Airway epithelial cell (primary cell): ENCODE results near the gene GLI2.

DNA sequence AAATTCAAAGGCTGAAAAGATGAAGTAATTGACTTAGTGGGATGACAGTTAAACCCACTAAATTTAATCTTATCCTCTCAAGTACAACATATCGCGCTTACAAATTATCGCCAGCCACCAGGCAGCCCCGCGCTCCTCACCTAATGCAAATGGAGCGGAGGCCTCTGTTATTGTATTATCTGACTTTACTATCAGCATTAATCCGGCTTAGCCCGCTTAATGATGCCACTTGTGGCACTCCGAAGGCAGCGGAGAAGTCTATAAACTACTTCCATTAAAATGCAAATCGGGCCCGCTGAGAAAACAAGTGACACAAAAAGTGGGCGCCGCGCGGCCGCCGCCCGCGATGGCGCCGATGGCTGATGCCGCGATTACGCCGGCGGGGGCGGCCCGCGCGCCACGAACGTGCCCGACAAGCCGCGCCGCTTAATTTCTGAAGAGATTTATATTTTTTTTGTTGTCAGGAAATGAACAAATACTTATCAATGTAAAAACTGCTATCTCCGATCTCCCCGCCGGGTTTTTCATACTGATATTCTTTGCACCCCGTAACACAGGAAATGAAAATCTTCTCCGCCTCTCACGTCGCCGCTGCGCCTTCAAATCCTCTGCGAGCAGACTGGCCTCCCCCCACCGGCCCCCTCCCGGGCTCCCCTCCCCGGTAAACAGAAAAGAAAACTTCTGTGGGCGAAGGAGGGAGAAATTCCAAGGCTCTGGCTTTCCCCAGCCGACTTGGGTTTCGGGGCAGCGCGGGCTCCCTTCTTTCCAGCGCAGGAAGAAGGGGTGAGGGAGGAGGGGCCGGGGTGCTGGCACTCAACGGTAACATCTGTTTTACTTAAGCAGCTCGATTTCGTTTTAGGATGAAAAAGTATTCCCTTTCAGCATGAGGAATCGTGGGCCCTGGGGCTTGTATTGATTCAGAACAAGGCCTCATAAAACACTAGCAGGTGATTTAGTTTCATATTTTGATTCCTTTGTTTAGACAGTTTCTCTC is 221.9 kb downstream of the INSIG2 start:
- RAMPAGE, long total RNA = no peak

- RAMPAGE, long total RNA = no peak
Measured at GRCh38 chr2:118319084-118319718, 230.9 kb downstream of the INSIG2 start.

DNA sequence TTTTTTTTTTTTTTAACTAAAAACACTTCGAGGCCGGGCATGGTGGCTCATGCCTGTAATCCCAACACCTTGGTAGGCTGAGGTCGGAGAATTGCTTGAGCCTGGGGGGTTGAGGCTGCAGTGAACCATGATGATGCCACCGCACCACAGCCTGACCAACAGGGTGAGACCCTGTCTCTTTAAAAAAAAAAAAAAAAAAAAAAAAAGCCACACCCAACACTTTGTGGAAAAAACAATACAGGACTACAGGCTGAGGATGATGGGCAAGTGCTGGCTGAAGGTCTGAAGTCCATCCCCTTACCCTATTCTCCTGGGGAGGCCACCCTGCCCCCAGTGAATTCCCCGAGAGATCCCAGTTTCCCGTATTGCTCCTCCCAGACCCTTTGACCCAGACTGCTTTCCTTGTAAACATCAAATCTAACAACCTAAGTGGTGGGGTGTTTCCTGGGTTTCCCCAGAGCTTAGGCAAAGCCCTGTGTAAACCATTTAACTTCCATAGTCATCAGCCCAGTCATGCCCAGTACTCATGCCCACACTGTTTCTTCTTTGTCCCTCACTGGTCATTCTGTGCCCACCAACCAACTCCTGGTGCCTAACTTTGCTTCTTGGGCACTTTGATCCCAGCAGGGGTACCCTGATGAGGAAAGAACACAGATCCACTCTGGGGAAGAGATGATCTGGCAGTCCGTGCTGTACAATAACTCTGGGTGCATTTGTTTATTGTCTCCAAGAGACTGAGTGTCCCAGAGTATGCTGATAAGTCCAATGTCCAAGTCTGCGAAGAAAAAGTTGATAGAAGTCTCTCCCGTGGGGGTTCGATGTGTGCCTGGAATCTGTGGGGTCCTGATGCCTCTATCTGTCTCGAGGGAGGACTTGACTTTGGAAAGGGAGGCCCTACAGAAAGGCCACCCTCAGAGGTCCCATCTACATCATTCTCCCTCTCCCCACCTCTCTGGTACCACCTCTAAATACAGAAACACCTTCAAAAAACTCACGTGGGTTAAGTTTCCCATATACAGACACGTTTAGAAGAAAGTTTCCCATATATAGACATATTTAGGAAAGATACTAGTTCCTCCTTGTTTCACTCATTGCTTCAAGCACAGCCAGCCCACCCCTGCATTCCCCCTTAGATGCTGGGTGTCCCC is 5.7 kb upstream of the TMEM37 start:
- RAMPAGE, long total RNA = no peak

- RAMPAGE, long total RNA = no peak
Measured at GRCh38 chr2:119431963-119433191, 723 bp downstream of the TMEM37 start.

DNA sequence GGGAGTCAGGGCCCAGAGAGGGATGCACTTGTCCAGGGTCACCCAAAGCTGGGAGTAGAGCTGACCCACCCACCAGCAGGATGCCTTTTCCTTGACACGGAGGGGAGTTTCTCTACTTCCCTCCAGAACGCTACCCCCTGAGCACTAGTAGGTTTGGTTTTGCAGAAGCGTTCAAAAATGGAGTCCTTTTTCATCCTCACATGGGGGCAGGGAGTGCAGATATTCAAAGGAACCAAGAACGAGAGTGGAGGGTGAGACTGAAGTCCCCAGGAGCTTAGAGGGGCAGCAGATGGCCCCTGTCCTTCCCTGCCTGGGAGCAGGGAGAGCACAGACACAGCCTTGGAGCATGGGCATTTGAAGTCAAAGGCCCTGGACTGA is 7.3 kb downstream of the TMEM37 start:
- RAMPAGE, long total RNA = no peak

- RAMPAGE, long total RNA = no peak
Measured at GRCh38 chr2:119489533-119490062, 34.7 kb downstream of the SCTR start.

DNA sequence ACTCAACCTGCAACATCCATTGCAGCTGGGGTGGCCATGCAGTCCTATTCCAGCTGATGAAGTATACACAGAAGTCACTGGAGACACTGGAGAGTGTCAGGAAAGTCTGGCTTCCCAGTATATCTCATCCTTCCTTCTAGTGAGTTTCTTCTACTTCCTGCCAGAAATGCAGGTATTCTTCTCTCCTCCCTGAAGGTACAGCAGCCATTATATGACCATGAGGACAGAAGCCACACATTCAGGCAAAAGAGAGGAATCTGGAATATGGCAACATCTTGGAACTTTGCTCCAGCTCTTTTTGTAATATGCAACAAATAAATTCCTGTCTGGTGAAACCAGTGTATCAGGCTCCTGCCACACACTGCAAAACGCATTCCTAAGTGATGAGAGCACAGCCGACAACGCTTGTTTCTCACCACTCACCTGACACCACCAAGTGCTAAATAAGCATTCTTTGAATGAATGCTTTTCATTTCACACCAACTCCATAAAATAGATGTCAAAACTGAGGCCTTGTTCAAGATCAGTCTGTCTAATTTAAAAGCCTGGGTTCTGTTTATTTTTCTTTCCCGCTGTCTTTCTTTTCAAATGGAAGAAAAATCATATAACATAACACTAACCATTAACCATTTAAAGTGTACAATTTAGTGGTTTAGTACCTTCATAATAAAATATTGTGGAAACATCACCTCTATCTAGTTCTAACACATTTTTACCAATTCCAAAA is 32.2 kb downstream of the SCTR start:
- RAMPAGE, long total RNA = no peak

GRCh38 chr2:119699179-119699900 is 20.3 kb downstream of the TMEM177 start:
- RAMPAGE, long total RNA = no peak

GRCh38 chr2:119721473-119721988 is 38.2 kb upstream of the PTPN4 start:
- RAMPAGE, long total RNA = no peak

DNA sequence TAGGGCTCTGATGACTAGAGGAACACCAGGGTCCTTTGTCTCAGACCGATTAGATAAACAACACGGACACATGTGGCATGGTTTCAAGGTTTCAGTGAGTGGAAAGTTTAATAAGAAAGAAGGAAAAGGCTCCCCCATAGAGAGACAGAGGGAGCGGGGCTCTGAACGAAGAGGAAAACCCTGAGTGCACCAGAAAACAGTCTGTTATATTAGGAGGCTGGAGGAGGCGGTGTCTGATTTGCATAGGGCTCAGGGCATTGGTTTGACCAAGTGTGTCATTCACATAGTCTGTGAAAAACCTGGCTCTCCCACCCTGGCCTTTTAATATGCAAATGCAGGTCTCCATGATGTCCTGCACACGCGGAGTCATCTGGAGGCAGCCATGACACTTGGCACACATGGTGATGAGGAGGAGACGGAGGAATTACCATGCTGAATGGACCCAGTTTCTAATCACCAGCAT is 94.1 kb downstream of the PTPN4 start:
- RAMPAGE, long total RNA = no peak

DNA sequence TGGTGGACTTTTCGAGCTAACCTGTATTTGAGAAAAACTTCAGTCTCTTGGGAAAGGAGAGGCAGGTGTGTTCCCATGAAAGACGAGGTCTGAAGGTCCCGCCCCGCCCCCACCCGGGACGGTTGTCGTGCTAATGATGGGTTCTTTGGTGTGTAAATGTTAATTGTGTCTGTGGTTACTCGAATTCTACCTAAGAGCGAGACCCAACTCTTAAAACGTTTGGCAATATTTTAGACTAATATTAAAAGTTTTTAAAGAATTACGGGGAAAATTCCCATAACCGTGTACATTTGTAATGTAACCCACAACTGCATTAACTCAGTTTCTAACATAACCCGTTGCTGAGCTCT is 715 bp downstream of the EPB41L5 start:
- RAMPAGE, long total RNA = no peak

GRCh38 chr2:120535995-120536439 is 190.1 kb downstream of the INHBB start:
- RAMPAGE, long total RNA = no peak

GRCh38 chr2:120596837-120597462 is 138.7 kb upstream of the GLI2 start:
- RAMPAGE, long total RNA = no peak

DNA sequence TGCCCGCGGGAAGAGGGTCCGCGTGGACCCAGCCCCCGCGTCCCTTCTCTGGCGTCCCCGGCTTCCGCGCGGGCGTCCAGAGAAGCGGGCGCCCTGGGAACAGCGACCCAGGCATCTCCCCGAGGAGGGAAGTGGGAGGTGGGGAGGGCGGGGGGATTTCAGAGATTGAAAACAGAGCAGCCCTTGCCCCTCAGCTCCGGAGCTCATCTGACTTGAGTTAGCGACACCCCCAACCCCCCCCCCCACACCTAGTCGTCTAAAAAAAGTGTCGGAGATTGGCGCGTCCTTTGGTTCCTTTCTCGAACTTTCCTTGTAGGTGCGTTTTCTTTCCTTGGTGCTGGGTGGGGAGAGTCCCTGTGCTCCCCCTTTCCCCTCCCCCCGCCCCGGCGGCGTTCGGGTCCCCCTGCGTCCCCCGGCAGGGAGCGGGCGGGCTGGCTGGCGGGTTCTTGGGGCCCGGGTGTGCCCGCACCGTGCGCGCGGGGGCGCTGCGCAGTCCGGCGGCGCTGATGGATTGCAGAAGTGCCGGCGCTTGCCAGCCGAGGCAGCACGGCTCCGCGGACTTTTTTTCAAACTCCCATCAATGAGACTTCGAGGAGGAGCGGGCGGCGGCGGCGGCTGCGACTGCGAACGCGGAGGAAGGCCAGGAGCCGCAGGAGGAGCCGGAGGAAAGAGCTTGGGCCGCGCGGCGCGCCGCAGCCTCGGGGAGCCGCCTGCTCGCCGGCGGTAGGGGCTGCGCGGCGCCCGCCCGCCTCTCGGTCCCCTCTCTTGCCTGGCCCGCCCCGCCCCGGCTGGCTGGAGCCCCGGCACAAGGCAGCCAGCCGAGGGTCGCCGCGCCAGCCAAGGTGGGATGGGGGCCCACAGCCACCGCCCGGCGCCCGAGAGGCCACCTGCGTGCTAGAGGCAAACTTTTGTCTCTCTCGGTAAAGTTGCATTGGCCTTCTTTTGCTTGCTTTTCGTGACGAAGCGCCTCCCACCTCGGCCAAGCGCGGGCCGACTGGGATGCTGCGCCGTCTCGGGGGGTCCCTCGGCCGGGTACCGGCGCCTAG is at the start of gene GLI2:
Gene GLI2 (plus strand): TSS at position 503 of the 1,046 bp plus-strand sequence.
- RAMPAGE, long total RNA = no peak

- RAMPAGE, long total RNA = no peak
Measured at GRCh38 chr2:120738706-120739036, 3.0 kb downstream of the GLI2 start.

DNA sequence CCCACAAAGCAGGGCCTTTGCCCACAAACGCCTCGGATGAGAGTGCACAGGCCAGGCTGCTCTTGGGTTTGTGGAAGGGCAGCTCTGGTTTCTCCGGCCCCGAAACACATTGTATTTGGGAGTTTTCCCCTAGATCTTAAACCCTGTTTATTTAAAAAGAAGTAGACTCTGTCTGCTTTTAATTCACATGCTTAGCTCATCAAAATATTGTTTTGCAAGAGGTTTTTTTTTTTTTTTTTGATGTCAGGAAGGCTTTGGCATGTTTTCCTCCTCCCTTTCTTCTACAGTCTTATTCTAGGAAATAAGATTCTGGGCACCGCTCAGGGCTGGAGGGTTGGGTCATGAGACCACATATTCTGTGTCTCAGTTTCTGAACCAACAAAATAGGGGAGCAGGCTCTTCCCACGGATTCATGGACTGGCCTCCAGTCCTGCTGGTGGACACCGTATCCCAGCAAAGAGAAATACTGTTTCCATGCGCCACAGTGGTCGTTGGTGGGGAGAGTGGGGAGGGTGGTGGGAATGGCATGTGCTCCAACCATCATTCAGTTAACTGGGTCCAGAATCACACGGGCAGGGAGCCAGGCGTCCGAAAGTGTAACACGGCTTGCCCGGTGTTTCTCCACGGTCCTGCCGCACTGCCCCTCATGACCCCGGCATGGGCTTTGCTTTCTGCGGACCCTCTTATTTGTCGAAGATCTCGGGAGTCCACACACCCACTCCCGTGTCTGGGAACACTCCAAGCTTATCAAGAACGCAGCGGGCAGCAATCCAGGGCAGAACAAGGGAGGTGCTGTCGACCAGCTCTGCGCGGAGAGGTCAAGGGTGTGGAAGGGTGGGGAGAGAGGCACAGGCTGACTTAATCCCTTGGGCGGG is 176.6 kb downstream of the GLI2 start:
- RAMPAGE, long total RNA = no peak

DNA sequence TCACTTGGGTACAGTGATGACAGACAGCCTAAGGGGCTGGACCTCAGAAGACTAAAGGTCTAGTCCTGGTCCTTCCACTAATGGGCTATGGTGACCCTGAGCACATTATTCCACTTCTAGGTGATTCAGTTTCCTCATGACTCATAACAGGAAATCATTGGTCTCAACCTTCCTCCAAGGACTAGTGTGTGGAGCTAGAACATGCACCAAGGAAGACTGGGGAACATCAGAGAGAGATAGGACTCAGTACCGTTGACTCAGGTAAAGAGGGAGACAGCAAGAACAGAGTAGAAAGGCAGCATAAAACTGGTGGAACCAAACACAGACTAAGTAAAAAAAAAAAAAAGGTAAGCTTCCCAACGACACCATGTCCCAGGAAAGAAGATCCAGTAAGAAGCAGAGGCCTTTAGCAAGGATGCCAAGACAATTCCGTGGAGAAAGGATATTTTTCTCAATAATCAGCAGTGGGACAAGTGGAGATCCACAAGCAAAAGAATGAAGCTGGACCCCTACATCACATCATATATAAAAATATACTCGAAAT is 63.9 kb downstream of the TFCP2L1 start:
- RAMPAGE, long total RNA = no peak

- RAMPAGE, long total RNA = no peak
Measured at GRCh38 chr2:121338215-121338721, 53.3 kb upstream of the TFCP2L1 start.

DNA sequence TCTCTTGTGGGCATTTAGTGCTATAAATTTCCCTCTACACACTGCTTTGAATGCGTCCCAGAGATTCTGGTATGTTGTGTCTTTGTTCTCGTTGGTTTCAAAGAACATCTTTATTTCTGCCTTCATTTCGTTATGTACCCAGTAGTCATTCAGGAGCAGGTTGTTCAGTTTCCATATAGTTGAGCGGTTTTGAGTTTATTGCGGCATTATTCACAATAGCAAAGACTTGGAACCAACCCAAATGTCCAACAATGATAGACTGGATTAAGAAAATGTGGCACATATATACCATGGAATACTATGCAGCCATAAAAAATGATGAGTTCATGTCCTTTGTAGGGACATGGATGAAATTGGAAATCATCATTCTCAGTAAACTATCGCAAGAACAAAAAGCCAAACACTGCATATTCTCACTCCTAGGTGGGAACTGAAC is 154.5 kb upstream of the TFCP2L1 start:
- RAMPAGE, long total RNA = no peak

DNA sequence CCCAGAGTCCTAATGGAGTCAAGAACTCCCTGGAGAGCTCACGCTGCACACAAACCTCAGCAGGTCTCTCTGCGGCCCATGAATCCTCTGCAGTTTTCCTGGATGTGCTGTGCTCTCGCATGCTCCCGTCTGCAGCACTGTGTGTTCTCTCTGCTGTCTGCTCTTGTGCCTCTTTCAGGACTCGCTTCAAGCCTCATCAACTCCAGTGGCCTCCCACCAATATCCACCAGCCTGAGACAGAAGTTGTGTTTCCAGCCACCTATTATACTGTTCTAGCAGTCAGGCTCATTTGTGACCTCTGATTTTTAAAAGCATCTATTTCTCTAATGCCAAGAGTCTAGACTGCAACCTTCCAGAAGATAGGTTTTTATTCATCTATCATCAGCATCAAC is 94.2 kb downstream of the CLASP1 start:
- RAMPAGE, long total RNA = no peak